Pulmonary artery (tissue), 1 donor: ENCODE measurements around the gene PUS7L.

DNA sequence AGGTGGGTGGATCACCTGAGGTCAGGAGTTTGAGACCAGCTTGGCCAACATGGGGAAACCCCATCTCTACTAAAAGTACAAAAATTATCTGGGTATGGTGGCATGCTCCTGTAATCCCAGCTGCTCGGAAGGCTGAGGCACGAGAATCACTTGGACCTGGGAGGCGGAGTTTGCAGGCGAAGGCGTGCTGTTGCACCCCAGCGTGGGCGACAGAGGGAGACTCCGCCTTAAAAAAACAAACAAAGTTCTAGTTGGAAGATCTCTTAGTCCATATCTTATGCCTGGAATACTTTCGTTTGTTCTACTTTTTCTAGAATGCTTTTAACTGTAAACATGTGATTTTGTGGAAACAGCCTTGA lies 38.7 kb downstream of the PPHLN1 start:
- PRO-cap, result no peak

GRCh38 chr12:42469244-42469758 lies 120.2 kb downstream of the PRICKLE1 start:
- PRO-cap, result no peak

DNA sequence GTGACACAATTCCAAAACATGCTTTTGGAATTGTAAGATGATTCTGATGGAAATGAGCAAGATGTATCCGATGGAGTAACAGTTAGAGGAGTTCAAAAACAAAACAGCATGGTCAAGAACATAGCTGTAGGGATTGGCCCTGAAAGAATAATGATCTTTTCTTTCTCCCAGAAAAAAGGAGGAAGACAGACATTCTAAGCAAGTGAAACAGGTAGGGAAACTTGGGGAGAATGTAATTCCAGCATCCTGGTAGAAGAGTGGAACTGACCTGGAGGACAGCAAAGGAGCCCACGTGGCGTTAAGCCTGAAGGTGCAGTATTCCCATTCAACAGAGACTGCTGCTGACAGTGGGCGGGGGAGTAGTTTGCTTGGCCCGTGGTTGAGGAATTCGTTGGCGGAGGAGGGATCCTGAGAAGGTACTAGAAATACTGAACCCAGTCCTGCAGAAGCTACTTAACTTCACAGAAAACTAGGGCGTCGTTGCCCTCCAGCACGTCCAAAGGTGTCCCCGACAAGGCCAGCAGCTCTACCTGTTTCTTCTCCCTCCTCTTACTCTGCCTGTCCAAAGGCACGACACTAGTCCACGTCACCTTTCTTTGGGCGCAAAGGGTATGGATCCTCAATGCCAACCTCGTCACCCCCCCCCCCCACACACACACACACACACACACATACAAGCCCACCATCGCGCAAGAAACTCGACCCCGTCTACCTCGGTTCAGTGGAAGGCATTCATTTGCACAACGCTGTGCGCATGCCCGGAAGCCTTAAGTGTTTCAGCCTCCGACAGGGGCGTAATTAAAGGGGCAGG lies at the start of gene PUS7L:
TSS of gene PUS7L (minus strand) at position 773 of the 811 bp plus-strand sequence.
- PRO-cap, result bidirectional peak, plus-strand start outside the sequence, minus-strand start at position 738 of the sequence

DNA sequence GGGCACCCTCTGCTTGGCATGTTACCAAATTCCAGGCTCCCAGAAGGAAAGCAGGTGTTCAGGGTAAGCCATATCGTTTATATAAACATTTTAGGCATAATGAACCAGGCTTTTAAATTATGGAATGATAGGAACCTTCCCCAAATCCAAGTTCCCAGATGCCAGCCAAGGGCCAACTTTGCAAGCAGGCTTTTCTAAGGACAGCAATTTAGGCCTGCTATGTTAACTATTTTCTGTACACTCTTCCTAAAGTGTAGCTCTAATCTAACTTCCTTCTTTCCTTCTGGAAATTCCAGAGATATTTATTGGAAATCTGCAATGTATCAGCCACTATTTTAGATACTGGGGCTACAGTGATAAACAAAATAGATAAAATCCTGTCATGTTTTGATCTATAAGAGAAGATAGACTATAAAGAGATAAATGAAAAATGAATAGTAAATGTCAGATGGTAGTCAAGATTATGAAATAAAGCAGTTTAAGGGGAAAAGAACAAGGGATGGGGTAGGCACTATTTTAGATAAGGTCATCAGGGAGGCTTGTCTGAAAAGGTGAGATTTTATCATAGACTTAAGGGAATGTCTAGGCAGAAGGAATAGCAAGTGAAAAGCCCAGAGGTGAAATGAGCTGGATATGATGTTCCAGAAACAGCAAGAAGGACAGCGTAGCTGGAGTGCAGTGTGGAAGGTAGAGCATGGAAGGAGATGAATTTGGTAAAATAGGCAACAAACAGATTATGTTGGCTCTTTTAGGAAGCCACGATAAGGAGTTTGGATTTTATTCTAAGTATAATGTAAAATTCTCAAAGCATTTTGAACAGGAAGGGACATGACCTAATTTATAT lies 56.7 kb downstream of the TMEM117 start:
- PRO-cap, result no peak

DNA sequence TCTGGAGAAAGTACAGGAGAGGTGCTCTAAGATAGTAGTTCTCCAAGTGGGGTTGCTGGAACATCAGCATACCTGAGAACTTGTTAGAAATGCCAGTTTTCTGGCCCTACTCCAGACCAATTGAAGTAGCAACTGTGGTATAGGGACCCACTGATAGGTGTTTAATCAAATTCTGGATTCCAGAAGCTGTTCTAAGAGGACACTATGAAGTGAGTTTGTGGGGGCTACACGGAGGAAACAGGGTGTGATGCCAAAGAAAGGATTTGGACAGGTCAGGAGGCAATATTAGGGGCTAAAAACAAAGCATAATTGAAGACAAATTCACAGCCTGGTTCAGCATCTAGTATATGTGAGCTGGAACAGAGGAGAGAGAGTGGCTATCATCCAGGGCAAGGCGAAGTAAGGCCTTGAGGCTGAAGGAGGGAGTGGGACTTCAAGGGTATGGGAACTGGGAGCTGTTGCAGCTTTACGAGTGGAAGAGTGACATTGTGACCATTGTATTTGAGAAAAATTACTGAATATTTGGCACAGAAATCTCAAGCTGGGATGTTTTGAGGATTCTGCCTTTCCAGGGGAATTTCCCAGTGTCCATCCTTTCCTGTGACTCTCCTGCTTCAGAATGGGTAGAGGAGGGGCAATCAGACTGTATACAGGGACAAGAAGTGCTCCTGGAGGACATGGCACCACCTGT lies 165.6 kb downstream of the TMEM117 start:
- PRO-cap, result no peak

DNA sequence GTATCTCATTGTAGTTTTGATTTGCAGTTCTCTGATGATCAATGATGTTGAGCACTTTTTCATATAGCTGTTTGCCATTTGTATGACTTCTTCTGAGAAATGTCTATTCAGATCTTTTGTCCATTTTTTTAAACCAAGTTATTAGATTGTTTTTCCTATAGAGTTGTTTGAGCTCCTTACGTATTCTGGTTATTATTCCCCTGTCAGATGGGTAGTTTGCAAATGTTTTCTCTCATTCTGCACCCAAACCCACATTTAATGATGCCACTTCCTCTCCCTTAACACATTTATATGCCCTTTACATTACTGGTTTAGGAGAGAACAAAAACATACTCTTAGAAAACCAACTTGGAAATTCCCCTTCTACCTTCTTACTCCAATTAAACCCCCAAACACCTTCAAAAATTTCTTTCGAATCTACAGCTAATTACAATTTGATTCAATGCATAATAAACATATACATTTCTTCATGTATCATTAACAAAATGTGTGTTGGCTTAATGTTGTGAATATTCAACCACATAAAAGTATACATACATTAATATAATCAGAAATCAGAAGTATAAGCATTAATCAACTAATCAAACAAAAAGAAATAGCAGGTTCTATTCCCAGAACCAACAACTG lies 48.0 kb downstream of the NELL2 start:
- PRO-cap, result no peak

- PRO-cap, result no peak
Observed at GRCh38 chr12:44834936-44835436, 41.1 kb downstream of the NELL2 start.

DNA sequence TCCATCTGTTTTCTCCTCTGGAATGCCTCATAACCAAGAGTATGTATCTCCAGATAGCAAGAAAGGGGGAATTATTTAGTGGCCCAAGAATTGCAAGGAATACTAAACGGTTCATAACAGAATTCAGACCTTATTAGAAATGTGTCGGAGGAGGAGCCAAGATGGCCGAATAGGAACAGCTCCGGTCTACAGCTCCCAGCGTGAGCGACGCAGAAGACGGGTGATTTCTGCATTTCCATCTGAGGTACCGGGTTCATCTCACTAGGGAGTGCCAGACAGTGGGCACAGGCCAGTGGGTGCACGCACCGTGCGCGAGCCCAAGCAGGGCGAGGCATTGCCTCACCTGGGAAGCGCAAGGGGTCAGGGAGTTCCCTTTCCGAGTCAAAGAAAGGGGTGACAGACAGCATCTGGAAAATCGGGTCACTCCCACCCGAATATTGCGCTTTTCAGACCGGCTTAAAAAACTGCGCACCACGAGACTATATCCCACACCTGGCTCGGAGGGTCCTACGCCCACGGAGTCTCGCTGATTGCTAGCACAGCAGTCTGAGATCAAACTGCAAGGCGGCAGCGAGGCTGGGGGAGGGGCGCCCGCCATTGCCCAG lies 74.8 kb upstream of the NELL2 start:
- PRO-cap, result no peak

DNA sequence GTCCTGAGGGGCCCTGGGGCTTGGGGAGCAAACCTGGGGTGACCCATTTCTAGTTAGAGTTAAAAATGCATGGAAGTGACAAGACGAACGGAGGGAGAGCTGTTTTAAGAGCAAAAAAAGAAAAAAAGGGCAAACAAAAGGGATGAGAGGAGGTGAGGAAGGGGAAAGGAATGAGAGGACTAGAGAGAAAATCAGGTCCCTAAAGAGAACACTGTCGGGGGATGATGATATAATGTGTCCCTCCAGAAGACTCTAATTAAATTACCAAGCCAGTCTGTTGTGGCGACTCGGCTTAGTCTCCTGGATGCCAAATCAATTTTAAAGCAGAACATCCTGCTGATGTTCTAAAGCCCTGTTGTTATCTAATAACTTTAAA lies 1.1 kb downstream of the ANO6 start:
- PRO-cap, result no peak

DNA sequence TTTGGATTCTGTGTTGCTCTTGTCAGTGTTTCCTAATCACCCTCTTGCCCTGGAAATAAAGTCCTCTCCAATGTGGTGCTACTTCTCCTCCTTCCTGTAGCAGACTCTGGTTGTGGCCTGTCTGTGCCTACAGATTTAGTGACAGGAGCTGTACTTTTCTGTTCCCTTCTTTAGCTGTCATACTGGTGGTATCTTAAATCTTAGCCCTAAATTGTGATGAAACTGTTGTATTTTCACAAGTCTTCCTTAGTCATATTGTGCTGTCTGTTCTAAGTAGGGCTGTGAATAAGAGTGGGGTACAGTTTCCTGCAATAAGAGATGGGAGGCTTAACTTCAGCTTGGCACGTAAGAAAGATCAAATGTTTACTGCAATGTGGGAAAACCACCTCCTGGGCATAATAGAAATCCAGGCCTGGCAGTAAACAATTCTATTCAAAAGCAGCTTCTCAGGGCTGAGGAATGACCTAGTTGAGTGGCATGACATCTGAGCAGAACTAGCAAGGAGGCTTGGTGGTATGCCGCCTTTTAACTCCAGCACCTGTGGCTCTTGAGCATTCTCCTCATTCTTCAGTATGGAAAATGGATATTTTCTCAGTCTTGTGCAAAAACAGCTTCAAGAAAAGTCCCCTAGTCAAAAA lies 19.3 kb downstream of the ANO6 start:
- PRO-cap, result no peak

DNA sequence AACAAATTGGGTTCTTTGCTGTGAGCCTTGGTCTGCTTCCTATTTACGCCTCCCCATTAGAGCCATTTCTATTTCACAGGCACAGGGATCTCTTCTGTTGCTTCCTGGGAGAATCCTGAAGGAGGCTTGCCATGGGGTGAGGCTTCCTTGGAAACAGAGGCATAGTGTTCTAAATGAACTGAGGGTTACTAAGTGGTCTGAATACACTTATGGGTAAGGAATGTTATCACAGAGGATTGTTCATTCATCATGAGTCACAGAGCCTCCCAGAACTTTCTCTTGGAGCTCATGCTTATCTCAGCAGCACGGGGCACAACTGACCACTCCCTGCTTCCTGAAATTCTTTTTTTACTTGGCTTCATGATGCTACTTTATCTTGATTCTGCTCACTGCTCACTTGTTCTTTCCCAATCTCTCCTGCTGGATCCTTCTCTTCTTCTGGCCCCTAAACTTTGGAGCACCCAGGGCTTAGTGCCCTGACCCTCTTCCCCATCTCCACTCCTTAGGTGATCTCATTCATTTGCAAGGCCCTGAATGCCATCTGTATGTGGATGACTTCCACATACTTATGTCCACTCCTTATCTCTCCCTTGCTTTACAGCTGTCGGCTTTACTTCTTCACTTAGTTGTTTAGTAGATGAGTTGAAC lies 57.9 kb downstream of the ANO6 start:
- PRO-cap, result bidirectional peak, plus-strand start at position 374 of the sequence, minus-strand start at position 117 of the sequence

GRCh38 chr12:45409967-45410314 lies 194.0 kb downstream of the ANO6 start:
- PRO-cap, result no peak

DNA sequence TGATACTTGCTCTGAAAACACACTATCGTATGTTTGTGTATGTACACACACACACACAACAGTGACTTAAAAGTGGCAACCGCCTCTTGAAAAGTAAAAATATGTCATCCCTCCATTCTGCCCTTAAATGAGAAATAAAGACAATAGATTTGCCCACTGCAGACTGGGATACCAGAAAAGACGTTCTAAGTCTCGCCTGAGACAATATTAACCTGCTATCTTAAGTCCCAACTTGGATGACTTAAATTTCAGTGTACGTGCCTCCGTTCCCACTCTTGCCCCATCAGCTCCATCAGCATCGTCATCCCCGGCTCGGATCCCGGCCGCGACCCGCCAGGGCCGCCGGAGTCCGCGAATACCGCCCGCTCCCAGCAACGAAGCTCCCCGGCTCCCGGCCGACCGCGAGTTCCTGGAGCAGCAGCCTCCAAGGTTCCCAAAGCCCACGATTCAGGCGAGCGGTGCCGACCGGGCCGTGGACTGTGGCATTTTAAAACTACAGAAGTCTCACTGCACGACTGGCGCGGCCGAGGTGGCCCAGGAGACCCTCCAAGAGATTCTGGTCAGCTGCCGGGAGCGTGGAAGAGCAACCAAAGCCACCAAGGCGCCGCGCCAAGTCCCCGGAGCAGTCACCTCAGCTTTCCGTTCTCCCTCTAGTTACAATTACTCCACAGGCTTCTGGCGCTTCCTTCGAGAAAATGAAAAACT lies 2.7 kb upstream of the ARID2 start:
- PRO-cap, result bidirectional peak, plus-strand start at position 345 of the sequence, minus-strand start at position 277 of the sequence

DNA sequence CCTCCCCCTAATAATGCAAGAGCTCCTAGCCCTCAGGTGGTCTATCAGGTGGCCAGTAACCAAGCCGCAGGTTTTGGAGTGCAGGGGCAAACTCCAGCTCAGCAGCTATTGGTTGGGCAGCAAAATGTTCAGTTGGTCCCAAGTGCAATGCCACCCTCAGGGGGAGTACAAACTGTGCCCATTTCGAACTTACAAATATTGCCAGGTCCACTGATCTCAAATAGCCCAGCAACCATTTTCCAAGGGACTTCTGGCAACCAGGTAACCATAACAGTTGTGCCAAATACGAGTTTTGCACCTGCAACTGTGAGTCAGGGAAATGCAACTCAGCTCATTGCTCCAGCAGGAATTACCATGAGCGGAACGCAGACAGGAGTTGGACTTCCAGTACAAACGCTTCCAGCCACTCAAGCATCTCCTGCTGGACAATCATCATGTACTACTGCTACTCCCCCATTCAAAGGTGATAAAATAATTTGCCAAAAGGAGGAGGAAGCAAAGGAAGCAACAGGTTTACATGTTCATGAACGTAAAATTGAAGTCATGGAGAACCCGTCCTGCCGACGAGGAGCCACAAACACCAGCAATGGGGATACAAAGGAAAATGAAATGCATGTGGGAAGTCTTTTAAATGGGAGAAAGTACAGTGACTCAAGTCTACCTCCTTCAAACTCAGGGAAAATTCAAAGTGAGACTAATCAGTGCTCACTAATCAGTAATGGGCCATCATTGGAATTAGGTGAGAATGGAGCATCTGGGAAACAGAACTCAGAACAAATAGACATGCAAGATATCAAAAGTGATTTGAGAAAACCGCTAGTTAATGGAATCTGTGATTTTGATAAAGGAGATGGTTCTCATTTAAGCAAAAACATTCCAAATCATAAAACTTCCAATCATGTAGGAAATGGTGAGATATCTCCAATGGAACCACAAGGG lies 122.1 kb downstream of the ARID2 start:
- PRO-cap, result no peak

DNA sequence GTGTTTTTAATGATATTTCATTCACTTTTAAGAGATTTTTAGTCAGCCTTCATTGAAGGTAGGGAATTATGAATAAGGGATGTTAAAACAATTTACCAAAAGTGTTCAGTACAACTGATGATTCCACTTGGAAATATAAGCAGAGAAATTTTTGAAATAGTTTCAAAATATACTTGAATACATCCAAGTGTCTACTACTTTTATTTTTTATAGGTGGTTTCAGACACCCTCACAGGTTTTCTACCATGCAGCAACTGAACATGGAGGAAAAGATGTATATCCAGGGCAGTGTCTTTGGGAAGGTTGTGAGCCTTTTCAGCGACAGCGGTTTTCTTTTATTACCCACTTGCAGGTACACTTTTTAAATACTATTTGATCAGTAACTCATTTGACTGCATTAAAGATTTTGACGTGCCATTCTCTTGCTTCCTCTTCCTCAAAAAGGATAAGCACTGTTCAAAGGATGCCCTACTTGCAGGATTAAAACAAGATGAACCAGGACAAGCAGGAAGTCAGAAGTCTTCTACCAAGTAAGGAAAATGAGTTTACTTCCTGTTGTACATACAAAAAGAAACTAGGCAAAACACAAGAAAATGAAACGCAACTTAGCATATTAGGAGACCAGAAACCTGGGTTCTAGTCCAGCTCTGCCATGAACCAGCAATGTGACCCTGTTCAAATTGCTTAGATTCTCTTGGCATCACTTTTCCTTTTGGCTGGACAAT lies 98.6 kb downstream of the SCAF11 start:
- PRO-cap, result no peak

GRCh38 chr12:45926454-45927783 lies 63.5 kb downstream of the SCAF11 start:
- PRO-cap, result no peak

GRCh38 chr12:45954618-45955068 lies 35.7 kb downstream of the SCAF11 start:
- PRO-cap, result no peak

DNA sequence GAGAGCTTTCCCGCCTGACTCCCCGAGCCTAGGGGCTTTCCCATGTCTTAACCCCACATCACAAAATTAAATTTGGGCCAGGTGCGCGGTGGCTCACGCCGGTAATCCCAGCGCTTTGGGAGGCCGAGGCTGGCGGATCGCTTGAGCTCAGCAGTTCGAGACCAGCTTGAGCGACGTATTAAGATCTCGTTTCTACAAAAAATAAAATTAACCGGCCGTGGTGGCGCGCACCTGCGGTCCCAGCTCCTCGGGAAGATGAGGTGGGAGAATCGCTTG lies 770 bp upstream of the SCAF11 start:
- PRO-cap, result no peak

- PRO-cap, result no peak
Observed at GRCh38 chr12:46192320-46192853, 76.5 kb downstream of the SLC38A1 start.

GRCh38 chr12:46194199-46195031 lies 74.4 kb downstream of the SLC38A1 start:
- PRO-cap, result no peak